Skin of body (tissue), 2 donors: ENCODE data around the genes XPNPEP3 and MEI1.

DNA sequence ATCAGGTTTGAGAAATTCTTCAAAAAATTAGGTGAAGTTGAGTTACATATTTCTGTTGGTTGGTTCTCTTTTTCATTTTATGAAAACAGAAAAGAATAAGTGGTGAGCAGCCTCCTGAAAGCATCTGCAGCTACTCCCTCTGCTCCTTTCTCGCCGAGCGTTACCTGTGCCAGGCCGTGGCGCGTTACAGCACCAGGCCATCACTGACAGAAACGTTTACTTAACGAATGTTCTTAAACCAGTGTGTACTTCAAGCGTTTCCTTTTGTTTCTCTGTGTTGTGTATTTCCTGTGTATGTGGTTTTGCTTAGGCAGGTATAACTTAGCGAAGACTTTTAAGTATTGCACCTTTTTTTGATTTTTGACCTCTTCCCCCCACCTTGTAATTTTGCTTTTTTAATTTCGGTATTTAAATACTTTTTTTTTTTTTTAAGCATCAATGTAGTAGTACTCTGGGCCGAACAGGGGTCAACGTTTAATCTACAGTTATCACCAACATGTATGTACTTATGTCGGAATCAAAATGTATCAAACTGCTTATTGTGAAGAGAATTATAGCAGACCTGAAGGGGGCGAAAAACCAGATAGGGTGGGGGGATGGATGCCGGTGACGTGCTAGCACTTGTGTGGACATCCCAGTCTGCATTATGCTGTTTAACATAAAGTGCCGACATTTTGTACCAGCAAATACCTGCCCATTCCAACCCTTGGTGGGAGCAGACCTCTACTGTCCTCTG lies 21.7 kb upstream of the ADSL start:
- RAMPAGE, long total RNA = no peak

DNA sequence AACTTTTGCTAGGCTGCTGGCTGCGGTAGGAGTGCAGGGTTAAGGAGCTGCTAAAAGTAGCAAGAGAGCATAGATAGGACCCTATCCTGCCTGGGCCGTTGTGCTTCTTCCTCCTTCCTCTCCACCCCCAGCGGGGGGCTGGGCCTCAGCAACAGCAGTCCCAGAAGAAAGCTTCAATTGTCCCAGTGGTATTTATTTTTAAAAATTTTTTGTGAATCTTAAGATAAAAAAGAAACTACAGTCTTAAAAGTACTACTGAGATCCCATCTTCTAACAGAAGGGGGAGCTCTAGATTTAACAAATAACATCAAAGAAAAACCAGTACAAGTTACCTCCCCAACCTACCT lies 66.4 kb downstream of the SGSM3 start:
- RAMPAGE, long total RNA = no peak

GRCh38 chr22:40532562-40532939 lies 104.0 kb downstream of the MRTFA start:
- RAMPAGE, long total RNA = no peak

DNA sequence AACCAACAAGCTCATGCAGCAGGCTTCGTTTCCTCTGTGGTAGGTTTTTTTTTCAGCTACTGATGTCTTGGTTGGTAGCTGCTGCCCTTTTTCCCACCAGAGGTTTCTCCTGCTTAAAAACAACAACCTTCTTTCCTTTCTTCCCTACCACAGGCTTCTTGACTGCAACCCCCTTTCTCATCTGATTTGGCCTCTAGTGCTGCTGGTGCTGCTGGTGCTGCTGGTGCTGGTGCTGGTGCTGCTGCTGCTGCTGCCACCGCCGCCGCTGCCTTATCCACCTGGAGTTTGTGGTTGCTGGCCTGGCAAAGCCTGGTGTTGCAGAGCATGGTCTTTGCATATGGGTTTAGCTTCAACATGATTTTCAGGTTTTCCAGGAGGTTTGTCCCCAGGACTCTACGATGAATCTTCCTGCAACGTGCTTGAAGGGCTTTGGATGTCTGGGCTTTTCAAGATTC lies 49.8 kb downstream of the MRTFA start:
- RAMPAGE, long total RNA = no peak

GRCh38 chr22:40651581-40652406 lies 15.3 kb upstream of the MRTFA start:
- RAMPAGE, long total RNA = no peak

- RAMPAGE, long total RNA = no peak
Measured at GRCh38 chr22:40750725-40751759, 68.1 kb downstream of the SLC25A17 start.

- RAMPAGE, long total RNA = no peak
Measured at GRCh38 chr22:40764500-40765336, 54.4 kb downstream of the SLC25A17 start.

- RAMPAGE, long total RNA = no peak
Measured at GRCh38 chr22:40769770-40770271, 49.3 kb downstream of the SLC25A17 start.

GRCh38 chr22:40856780-40857851 lies at the start of gene XPNPEP3:
TSS of gene XPNPEP3 (plus strand) at chr22:40857148.
- RAMPAGE, long total RNA = no peak

GRCh38 chr22:41001696-41001992 lies 50.5 kb downstream of the RBX1 start:
- RAMPAGE, long total RNA = no peak

DNA sequence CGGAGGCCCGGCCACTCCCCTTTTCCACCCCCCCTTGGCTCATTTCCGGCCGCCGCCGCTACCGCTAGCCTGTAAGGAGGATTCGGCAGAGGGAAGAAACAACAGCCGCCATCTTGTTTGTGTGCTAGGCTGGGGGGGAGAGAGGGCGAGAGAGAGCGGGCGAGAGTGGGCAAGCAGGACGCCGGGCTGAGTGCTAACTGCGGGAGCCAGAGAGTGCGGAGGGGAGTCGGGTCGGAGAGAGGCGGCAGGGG lies 793 bp upstream of the EP300 start:
- RAMPAGE, long total RNA = no peak

GRCh38 chr22:41258625-41259332 lies 18.0 kb upstream of the CHADL start:
- RAMPAGE, long total RNA = no peak

DNA sequence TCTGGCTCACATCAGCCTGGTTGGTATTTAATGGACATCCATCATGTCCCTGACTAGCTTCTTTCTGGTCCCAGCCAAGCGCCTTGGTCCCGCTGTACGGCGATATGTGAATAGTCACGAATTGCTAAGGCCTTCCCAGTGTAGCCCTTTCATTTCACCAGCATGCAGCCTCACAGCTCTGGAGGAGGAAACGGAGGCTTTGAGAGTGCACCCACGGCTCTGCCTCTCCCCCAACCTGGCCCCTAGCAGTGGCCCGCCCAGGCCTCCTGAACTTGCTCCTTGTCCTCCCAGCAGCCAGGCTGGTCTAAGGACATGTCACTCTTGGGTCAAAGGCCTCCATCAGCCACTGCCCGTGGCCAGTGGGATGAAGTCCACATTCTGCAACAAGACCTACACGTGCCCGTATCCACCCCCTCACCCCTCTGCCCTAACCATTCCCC lies 37.7 kb upstream of the TEF start:
- RAMPAGE, long total RNA = no peak

DNA sequence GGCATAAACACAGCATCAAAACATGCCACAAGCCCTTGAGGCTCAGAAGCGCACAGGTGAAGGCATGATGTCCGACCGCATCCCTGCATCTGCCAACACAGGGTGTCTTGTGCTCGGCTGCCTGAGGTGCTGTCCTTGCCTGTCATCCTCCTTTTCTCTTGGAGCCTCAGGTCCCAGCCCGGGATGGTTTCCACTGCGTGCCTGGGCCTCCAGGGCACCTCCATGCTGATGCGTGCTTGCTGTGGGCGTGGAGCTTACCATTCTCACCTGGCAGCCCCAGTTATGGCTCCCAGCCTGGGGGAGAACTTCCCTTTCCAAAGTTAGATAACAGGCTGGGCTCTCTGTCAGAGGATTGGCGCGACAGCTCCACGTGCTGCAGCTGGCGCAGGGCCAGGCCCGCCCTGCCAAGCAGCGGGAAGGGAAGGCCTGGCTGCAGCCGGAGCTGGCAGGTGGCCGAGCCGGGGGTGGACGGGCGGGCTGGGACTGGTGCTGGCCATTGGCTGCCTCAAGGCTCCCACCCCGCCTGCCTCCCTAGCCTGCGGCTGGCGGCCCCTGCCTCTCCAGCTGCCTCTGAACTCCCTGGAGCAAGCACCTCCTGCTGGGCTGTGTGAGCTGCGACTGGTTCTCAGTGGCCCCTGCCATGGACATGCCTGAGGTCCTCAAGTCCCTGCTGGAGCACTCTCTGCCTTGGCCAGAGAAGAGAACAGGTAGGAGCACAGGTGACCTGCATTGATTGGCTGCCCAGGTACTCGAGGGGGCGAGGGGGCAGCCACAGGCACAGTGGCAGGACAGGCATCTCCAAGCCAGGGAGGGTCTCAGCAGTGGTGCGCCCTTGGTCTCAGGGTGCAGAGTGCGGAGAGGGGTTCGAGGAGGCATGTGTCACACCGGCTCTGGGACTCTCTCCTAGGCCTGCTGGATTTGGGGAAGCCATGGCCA lies 14.6 kb upstream of the TEF start:
- RAMPAGE, long total RNA = no peak

- RAMPAGE, long total RNA = no peak
Measured at GRCh38 chr22:41383168-41383434, 1.4 kb downstream of the TEF start.

DNA sequence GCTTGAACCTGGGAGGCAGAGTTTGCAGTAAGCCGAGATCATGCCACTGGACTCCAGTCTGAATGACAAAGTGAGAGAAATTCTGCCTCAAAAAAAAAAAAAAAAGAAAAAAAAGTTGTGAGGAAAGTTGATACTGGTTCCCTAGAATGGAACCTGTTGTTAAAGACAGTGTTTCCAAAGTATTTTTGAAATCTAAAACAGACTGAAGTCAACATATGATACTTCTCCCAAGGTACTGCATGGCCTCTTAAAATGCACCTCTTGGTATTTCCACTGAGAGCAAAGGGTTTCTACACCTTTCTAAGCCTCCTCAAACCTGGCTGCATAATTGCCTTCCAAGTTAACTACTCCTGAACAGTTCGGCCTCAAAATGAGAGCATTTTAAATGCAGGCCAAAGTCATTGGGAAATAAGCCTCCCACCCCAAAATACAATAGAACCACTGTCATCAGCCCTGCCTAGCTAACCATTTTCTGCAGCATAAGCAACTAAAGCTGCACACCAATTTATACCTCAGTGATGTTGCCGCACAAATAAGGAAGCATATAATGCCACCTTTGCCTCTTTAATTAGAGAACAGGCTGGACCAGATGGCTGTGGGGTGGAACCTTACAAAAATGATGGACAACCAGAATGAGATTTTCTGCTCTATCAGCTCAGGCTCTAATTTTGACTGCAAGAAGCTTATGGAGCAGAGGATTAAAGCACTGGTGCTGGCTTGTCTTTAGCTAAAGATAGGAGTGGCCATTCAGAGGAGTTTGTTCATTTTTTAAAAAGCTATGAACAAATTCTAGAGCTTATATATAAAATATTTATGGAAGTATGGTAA lies 4.4 kb downstream of the TOB2 start:
- RAMPAGE, long total RNA = no peak

DNA sequence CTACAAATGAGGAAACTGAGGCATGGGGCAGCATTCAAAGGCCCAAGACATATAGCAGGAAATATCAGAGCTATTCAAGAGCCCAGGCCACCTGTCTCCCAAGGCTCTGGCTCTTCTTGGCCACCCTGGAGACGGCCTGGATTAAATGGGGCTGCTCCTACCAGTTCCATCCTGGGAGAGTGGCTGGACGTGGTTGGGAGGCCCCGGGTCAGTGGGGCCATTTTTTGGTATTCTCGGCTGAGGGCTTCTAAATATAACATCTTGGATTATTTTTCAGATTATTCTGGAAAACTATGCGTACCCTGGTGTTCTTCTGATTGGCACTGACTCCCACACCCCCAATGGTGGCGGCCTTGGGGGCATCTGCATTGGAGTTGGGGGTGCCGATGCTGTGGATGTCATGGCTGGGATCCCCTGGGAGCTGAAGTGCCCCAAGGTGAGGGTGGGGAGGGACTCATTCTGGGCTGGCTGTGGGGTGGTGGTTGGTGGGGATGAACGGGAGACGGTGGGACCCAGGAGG lies 29.1 kb downstream of the POLR3H start:
- RAMPAGE, long total RNA = no peak

- RAMPAGE, long total RNA = no peak
Measured at GRCh38 chr22:41524289-41524500, 20.1 kb downstream of the POLR3H start.

DNA sequence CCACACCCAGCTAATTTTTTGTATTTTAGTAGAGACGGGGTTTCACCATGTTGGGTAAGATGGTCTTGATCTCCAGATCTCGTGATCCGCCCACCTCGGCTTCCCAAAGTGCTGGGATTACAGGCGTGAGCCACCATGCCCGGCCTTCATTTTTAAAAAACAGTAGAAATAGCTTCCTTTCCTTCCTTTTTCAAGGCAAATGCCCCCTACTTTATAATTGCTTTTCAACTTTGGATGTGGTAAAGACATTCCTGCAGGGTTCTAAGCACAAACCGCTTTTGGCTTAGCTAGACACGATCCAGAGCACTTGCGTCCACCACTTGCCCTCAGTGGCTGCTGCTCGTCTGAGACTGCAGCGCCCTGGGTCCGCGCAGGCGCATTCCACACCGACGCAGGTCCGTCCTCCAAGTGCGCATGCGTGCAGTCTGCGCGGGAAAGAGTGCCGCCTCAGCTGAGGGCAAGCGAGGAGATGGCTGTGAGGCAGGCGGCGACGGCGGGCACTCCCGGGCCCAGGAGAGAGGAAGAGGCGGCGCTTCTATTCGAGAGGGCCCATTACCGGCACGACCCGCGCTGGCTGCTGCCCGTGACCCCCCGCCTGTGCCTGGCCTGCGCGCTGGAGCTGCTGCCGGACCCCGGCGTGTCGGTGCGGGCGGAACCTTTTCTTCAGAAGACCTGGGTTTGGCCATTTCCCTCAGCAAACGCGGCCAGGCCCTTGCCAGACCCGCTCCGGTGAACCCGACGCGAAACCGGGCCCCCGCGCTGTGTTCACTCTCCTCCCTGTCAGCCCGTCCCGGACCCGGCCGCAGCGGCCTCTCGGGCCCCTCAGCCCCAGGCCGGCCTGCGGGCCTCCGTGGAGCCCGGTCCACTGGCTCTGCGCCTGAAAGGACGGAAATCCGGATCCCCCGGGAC lies at the start of gene MEI1:
TSS of gene MEI1 (plus strand) at position 434 of the 909 bp plus-strand sequence.
- RAMPAGE, long total RNA = no peak

DNA sequence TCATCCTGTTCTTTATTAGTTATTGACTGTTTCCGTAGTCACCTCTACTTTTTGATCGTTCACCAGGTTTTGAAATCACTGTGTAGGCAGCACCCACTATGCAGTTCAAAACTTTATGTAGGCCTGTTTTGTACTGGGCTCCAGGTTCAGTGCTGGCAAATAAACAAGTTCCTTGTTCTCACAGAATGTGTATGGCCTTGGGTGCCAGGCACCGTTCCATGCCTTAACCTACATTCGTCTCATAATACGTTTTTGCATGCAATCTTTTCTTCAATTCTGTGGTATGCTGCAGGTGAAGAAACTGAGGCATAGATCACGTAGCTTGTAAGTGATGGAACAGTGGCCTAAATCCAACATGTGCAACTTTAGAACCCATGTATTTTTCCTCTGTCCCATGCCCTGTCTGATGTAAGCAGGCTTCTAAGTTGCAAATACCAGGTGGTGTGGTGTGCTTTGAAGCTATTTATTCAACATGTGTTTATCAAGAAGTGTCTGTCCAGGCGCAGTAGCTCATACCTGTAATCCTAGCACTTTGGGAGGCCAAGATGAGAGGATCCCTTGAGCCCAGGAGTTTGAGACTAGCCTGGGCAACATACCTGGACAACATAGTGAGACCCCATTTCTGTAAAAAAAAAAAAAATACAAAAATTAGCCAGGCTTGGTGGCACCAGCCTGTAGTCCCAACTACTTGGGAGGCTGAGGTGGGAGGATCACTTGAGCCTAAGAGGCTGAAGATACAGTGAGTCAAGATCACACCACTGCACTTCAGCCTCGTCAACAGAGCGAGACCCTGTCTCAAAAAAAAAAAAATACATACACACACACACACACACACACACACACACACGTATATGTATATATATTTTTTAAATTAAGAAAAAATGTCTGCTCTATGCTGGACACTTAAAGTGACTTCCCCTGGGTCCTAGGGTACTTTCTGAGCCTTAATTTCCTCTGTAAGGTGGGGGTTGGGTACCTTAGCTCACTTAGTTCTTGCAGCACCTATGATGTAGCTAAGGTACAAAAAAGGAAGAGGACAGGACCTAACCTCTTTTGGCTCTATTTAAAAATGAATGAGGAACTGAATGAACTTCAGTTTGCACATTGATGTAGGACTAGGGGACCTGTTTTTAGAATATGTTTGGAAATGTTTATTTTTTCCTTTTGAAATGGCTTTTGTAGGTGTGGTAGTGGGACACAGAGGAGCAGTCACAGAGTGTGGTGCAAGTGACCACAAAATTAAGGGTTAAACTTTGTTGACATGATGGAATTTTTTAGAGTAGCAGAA lies 10.8 kb downstream of the SREBF2 start:
- RAMPAGE, long total RNA = no peak